BJ (cell line): Measurements from ENCODE around the gene FRAS1.

- CAGE, long polyA plus RNA: no peak
- RRBS: 3% methylated on average over 5 of the region's 48 CpGs
Measured at GRCh38 chr4:78056064-78057116, 733 bp upstream of the FRAS1 start.

DNA sequence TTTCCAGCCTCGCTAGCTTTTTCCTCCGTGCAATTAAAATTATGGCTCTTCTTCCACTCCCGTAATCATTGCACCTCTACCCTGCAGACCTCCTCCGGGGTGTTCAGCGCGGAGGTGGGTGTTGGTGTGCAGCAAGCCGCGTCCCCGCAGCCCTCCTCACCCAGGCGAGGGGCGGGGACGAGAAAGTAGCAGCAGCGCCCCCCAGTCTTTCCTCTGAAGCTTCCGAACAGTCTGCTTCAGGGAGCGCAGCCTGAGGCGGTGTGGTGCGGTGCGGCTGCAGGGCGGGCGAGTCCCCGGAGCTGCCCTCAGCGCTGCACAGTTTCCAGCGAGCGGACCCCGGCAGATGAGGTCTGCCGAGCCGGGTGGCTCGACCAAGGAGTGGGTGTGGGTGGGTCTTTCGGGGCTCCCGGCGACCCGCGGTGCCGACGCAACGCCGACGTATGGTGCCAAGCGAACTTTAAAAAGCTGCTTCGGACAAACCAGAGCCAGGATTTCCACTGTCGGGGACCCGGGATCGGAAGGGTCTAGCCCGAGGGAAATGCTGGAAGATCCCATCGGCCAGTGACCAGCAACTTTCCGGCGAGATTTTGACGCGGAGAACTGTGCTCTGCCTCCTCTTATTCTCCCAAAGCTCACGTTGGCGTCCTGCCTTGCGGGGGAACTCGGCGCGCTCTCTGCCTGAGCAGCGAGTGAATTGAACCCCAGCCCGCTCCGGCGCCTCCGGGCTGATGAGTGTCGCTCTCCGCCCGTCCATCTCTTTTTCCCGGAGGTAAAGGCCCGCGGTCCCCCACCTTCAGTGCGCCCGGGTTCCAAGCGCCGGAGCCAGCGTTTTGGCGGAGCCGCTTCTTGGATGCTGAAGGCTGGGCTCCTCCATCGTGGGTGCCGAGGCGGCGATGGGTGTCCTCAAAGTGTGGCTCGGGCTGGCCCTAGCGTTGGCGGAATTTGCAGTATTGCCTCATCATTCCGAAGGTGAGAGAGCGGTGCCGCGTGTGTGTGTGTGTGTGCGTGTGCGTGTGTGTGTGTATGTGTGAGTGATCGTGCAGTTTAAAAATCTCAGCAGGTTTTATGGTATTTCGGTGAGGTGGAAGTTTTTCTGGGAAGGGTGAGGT is at the start of gene FRAS1:
Gene FRAS1 (plus strand): TSS at position 207 of the 1,109 bp plus-strand sequence.
- CAGE, long polyA plus RNA: no peak
- RRBS: 2% methylated on average over 29 of the region's 88 CpGs

DNA sequence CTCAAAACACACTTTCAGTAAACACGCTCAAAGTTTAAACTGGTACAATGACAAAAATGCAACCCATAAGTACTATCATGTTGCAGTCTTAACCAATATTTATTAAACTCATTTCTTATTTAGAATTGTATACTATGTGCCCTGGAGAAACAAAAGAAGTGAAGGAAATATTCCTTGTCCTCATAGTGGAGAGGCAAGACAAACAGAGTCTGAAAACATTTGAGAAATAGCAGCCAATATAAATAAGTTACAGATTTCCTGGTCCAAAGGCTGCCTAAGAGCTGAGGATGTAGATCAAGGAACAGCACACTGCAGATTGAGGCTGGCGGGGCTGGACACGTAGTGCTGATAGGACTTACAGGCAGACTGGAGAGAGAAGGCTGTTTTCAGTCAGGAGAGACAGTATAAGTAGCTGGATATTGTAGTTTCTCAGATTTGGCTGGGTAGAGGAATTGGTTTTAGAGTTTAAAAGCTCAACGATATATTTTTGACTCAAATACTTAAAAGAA is 39.0 kb upstream of the ANXA3 start:
- CAGE, long polyA plus RNA: no peak
- RRBS: no CpG with 5 or more reads among the region's 4 CpGs

GRCh38 chr4:78691284-78691795 is 84.8 kb upstream of the BMP2K start:
- CAGE, long polyA plus RNA: no peak
- RRBS: no CpG with 5 or more reads among the region's 3 CpGs

GRCh38 chr4:78720861-78721813 is 55.0 kb upstream of the BMP2K start:
- CAGE, long polyA plus RNA: no peak
- RRBS: no CpG with 5 or more reads among the region's 11 CpGs

DNA sequence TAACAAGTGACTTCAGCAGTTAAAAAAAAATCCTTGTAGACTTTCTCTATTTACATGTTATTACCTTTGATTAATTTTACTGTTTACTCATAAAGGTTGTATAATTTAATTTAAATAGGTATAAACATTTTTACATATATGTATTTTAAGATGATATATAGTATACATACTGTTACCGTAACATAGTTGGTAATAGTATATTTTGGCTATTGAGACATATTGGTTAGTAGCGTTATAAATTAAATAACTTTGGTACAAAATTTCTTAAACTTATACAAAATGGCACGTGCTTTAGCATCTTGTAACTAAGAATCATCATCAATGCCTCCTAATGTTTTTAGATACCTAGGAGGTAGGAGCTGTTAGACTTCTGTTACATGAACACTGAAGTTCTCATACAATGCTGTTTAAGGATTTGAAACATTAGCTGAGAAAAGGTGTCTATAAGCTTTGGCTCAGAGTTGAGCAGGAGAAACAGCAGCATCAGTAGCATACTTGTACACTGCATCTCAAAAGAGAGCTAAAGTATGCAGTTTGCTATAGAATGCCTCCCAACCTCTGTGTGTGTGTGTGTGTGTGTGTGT is 66.0 kb downstream of the PAQR3 start:
- CAGE, long polyA plus RNA: no peak
- RRBS: no CpG with 5 or more reads among the region's 3 CpGs

DNA sequence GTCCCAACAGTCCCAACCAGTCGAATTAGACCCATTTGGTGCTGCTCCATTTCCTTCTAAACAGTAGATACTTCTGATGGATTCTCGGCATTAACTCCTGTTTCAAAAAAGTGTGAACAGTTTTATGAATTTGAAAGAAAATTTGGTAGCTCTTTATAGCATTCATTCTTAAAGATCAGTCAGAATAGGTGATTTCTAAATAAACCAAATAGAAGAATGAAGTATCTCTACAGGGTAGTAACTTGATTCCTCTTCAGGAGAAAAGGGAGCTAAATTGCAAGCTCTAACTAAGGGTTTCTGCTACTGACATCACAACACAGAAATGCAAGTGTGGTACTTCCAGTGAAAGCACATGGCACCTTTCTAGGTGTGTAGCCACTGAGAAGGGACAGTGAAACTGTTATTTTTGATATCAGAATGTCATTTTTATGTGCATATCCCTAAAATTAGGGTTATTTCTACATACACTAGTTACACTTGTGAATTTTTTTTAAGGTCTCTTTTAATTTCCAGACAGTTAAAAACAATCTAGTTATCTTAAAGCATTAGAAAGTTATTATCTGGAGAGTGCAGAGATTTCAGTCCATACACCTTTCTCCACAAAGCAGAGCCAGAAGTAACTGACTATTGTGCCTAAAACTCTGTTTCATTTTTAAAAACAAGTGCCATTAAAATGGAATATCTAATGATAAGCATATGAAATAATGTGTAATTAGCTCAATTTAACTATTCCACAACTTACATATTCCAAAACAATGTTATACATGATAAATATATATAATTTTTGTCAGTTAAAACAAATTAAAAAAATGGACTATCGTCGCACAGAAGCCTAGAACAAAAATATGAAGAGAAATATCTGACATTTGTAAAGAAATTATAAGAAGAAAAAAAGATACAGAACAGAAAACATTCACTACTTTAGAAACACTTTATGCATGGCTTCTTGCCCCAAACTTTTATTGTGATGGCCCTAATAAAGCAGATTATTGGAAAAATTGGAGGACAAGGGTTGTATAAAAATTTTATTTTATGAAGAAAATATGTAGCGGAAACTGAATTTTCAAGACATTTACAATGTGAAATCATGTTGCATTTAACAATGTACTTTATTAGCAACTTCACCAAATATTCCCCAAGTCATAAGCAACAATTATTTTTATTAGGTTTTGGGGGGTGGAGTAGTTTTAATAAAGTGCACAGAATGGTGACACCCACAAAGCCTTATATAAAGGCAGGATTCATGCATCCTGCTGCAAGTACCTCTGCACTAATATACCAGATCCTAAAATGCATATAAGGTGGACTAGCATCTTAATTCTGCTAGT is 26.8 kb downstream of the PAQR3 start:
- CAGE, long polyA plus RNA: no peak
- RRBS: no CpG with 5 or more reads among the region's 5 CpGs

DNA sequence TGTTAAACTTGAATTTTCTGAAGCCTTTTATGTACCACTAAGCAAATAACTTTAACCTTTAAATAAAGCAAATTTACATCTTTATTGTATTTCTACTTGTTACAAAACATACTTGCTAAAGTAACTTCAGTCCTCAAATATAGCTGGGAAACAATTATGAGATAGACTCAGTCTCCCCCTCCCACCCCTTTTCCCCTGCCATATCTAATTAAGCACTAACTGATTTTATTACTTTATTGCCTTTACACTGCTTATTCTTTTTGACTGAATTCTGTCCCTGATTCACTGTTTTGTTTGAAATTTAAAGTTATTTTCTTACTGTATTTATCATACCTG is 23.3 kb downstream of the PAQR3 start:
- CAGE, long polyA plus RNA: no peak

- CAGE, long polyA plus RNA: no peak
- RRBS: no CpG with 5 or more reads among the region's 6 CpGs
Measured at GRCh38 chr4:78939769-78939967, 430 bp upstream of the PAQR3 start.

- CAGE, long polyA plus RNA: no peak
- RRBS: no CpG with 5 or more reads among the region's 4 CpGs
Measured at GRCh38 chr4:80058480-80059199, 14.4 kb downstream of the ANTXR2 start.

- CAGE, long polyA plus RNA: no peak
- RRBS: no CpG with 5 or more reads among the region's 9 CpGs
Measured at GRCh38 chr4:80067116-80068168, 5.6 kb downstream of the ANTXR2 start.

DNA sequence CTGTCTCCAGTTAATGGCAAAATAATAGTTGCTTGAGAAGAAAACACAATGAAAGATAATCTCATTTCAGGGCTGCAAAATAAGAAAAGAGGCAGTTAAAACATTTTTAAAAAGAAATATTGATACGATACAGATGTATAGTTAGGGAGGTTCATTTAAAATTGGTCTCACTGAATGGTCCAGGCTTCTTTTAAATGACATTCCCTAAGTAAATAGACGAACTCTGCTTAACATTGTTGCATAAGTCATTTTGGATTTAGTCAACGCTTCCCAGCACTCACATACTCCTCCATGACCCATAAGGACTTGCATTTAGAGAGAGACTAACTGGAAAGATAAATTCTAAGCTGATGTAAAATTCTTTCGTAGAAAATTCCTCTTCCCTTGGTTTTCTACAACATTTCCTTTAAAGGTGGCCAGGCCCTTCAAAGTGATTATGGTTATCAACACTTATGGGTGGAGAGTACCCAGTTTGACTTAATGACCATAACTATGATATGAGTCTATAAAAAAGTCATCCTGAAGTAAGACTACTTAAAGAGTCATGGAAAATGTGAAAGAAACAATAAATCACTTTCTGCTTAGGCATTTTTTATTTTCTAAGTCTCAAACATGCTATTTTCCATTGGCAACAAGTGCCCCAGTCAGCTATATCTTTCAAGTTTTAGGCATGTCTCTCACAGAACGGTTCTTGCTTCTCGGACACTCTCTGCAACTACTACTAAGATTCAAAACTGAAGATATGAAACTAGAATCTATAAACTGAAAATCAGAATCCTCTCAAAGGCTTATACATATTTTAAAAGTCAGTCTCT is 3.4 kb downstream of the ANTXR2 start:
- CAGE, long polyA plus RNA: no peak
- RRBS: no CpG with 5 or more reads among the region's 6 CpGs

GRCh38 chr4:80071269-80071845 is 1.7 kb downstream of the ANTXR2 start:
- CAGE, long polyA plus RNA: no peak
- RRBS: no CpG with 5 or more reads among the region's 6 CpGs

DNA sequence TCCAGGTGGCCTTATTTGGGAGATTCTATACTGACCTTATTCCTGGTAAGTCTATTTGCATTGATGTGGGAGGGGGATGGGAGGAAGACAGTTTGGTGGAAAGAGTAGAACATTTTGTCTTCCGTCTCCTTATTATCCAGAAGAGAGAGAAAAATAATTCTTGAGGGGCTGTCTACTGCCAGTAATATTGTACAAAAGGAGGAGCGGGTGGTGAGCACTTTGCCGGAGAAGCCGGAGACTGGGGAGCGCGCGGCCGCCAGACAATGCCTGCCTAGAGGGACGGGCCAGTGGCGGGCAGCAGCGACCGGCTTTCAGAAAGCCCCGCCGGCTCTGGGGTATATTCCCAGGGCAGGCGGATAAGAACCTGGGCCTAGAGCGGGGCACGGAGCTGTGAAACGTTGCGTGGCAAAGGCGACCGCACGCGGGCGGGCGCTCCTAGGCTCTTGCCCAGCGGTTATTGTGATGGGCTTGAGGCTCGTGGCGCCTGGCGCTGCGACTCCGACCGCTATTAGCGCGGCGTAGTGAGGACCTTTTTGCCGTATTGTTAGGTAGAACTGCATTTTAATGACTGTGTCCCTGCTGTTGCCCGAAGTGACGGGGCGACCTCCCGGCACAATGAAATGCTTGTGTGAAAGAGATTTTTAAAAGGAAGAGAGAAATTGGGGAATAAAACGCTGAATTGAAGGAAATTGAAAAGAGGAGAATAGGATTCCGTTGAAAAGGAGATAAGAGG is 582 bp downstream of the PRDM8 start:
- CAGE, long polyA plus RNA: no peak
- RRBS: 13% methylated on average over 9 of the region's 42 CpGs

GRCh38 chr4:80237766-80238466 is 28.5 kb upstream of the FGF5 start:
- CAGE, long polyA plus RNA: no peak
- RRBS: no CpG with 5 or more reads among the region's 8 CpGs

- CAGE, long polyA plus RNA: no peak
- RRBS: no CpG with 5 or more reads among the region's 11 CpGs
Measured at GRCh38 chr4:81030144-81030466, 403 bp upstream of the BMP3 start.

DNA sequence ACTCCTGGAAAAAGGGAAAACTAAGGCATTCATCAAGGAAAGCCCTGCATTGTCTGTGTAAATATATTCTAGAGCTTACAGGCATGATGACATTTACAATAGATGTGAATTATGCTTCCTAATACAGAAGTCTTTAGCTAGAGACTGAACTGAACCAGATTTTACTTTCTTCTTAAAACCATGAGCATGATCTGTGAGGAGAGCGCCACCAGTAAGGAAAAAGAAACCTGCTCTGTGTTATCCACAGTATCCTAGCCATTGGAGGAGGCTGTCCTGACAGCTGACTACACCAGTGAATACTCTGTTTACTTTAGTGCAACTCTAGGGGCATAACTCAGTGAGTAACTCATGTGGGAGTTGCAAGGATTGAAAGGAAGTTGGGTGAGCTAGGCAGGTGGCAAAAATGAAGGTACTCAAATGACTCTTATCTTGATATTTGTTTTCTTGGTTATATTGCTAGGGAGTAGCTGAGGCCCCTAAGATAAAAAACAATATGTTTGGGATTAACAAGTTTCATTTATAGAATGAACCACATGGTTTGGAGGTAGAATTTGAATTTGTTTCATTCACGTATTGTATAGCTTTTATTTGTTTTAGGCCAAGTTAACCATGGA is 2.3 kb downstream of the BMP3 start:
- CAGE, long polyA plus RNA: no peak
- RRBS: no CpG with 5 or more reads among the region's 2 CpGs

- CAGE, long polyA plus RNA: no peak
- RRBS: no CpG with 5 or more reads among the region's 1 CpG
Measured at GRCh38 chr4:81462451-81462951, 9.2 kb downstream of the RASGEF1B start.

GRCh38 chr4:81562010-81562650 is 90.4 kb upstream of the RASGEF1B start:
- CAGE, long polyA plus RNA: no peak
- RRBS: no CpG with 5 or more reads among the region's 1 CpG

DNA sequence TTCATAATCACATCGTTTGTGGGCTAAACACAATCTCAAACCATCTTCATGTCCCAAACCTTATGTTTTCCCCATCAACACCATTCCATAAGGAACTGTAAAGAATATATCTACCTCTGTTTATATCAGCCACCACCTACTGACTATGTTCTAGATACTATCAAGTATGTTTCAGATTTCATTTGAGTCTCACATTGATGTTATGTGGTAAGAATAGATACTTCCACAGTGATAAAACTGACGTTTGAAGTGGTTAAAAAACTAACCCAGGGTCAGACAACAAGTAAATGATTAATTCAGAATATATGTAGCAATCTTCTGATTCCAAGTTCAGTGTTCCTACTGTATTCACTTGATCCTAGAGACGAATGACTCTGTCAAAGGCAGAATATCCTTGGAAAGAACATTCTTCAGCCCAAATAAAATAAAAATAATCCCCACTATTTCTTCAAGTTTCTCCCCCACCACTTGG is 156.8 kb upstream of the RASGEF1B start:
- CAGE, long polyA plus RNA: no peak
- RRBS: no CpG with 5 or more reads among the region's 3 CpGs